HT1080 (cell line): ENCODE results near the genes MARS1, ARHGEF25 and AGAP2.

RAMPAGE:
- cytosol, long total RNA, result no peak
- long total RNA, result no peak
- nucleus, long total RNA, result no peak
These were observed 30.1 kb downstream of the LRP1 start for GRCh38 chr12:57158134-57159018.

DNA sequence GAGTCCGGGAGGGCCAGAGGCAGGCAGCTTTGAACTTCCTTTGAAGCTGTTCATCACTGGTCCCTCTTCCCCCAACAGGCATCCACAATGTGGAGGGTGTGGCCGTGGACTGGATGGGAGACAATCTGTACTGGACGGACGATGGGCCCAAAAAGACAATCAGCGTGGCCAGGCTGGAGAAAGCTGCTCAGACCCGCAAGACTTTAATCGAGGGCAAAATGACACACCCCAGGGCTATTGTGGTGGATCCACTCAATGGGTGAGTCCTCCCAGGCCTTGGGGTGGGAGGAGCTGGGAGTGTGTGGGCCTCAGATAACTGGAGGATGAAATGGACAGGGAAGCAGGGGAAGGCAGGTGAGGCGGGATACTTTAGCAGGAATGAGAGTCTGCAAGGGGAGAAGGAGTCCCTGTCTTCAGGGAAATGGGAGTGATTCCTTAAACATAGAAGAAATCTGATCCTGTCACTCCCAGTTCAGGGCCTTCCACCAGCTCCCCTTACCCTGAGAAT is 31.5 kb downstream of the LRP1 start:
RAMPAGE:
- cytosol, long total RNA, result no peak
- long total RNA, result no peak
- nucleus, long total RNA, result no peak

DNA sequence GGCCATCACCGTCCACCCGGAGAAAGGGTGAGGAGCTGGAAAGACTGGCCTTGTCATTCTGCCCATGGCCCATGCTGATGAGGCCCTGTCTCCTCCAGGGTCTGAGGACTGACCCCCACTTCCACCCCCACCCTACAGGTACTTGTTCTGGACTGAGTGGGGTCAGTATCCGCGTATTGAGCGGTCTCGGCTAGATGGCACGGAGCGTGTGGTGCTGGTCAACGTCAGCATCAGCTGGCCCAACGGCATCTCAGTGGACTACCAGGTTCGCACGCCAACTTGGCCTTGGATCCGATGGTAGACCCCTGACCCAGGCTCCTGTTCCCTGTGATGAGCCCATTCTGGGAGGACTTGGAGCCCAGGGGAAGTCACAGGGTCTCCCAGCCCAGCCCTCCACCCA is 32.4 kb upstream of the NXPH4 start:
RAMPAGE:
- cytosol, long total RNA, result no peak
- long total RNA, result no peak
- nucleus, long total RNA, result no peak

GRCh38 chr12:57184588-57185242 is 31.9 kb upstream of the NXPH4 start:
RAMPAGE:
- cytosol, long total RNA, result no peak
- long total RNA, result no peak
- nucleus, long total RNA, result no peak

DNA sequence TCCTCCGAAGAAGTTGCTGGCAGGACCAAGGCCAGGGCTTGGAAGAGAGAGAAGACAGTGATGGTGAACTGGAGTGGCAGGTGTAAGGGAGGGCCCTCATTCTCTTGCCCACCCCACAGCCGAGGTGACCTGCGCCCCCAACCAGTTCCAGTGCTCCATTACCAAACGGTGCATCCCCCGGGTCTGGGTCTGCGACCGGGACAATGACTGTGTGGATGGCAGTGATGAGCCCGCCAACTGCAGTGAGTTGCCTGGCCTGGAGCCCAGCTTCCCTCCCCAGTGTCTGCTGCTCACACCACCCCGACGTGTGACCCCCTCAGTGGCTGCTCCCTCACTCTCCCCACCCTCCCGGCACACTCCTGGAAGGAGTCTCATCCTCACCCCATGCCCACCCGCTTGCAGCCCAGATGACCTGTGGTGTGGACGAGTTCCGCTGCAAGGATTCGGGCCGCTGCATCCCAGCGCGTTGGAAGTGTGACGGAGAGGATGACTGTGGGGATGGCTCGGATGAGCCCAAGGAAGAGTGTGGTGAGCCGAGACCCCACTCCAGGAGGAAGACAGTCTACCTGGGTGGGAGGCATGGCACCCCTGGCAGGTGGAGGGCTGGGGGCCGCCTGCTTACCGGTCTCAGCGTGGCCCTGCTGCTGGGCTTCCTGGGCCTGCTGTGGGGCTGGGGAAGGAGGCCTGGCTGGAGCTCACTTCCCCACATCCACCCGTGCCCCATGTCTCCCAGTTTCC is 15.0 kb upstream of the NXPH4 start:
RAMPAGE:
- cytosol, long total RNA, result no peak
- long total RNA, result no peak
- nucleus, long total RNA, result no peak

GRCh38 chr12:57202264-57202644 is 14.3 kb upstream of the NXPH4 start:
RAMPAGE:
- cytosol, long total RNA, result no peak
- long total RNA, result no peak
- nucleus, long total RNA, result no peak

GRCh38 chr12:57210013-57210674 is 6.5 kb upstream of the NXPH4 start:
RAMPAGE:
- cytosol, long total RNA, result no peak
- long total RNA, result no peak
- nucleus, long total RNA, result no peak

DNA sequence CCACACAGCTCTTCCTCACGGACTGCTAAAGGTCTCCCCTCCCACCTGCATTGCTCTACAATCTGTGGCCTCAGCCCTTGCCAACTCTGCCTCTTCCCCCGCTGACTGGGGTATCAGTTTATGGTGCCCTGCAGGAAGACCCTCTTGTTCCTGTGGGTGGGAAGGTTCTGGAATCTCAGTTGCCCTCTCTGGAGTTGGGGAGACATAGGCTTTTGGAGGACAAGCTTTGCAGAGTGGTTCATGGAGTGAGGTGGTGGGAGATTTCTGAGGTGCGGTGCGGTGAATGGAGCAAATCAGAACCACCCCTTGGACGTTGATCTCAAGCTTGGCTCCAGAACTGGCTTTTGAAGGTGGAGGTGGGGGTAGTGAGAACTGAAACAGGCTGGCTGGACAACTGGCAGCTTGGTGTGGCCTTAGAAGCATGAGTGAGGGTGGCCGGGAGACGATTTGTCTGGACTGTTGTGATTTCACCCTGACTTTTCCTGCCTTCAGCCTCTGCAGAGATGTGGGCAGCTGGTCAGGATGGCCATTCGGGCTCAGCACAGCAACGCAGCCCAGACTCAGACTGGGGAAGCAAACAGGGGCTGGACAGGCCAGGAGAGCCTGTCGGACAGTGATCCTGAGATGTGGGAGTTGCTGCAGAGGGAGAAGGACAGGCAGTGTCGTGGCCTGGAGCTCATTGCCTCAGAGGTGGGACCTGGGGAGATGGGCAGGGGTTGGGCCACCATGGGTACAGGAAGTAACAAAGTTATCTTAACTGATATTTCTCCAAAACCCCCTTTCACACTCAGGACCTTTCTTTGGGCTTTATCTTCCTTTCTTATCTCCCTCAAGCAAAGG is 1.0 kb downstream of the SHMT2 start:
RAMPAGE:
- cytosol, long total RNA, result no peak
- long total RNA, result no peak
- nucleus, long total RNA, result no peak

DNA sequence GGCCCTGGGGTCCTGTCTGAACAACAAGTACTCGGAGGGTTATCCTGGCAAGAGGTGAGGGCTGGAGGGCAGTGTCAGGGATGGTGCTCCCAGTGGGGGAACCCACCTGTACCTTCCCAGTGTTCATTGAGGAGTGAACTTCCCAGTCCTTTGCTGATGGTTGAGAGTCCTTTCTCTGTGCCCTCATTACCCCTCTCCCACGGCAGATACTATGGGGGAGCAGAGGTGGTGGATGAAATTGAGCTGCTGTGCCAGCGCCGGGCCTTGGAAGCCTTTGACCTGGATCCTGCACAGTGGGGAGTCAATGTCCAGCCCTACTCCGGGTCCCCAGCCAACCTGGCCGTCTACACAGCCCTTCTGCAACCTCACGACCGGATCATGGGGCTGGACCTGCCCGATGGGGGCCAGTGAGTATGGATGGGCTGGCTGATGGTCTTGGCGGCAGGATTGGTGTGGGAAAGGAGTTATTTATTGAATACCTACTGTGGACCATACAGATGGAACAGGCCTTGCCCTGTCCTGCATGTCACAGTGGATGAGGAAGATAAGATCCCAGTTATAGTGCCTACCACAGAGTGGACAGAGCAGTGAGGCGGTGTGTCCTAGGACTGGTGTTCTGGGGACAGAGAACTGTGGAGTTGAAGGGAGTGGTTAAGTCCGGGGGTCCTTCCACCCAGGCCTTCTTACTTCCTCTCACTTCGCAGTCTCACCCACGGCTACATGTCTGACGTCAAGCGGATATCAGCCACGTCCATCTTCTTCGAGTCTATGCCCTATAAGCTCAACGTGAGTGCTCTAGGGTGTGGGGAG is 2.2 kb downstream of the SHMT2 start:
RAMPAGE:
- cytosol, long total RNA, result no peak
- long total RNA, result no peak
- nucleus, long total RNA, result no peak

DNA sequence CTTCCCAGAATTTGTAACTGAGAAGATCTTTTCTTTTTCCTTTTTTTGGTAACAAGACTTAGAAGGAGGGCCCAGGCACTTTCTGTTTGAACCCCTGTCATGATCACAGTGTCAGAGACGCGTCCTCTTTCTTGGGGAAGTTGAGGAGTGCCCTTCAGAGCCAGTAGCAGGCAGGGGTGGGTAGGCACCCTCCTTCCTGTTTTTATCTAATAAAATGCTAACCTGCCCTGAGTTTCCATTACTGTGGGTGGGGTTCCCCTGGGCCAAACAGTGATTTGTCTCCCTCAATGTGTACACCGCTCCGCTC is 2.5 kb downstream of the NDUFA4L2 start:
RAMPAGE:
- cytosol, long total RNA, result no peak
- long total RNA, result no peak
- nucleus, long total RNA, result no peak

GRCh38 chr12:57487595-57488213 is at the start of gene MARS1:
TSS of gene MARS1 (plus strand) at chr12:57488068.
RAMPAGE:
- cytosol, long total RNA, result start-site peak on the plus strand at chr12:57488067-57488097, 547 and 887 reads in 2 replicates
- long total RNA, result start-site peak on the plus strand at chr12:57488070-57488105, 130 reads
- nucleus, long total RNA, result start-site peak on the plus strand at chr12:57488065-57488103, 687 and 360 reads in 2 replicates

GRCh38 chr12:57516746-57517735 is 3.3 kb downstream of the DDIT3 start:
RAMPAGE:
- cytosol, long total RNA, result no peak
- long total RNA, result no peak
- nucleus, long total RNA, result no peak

DNA sequence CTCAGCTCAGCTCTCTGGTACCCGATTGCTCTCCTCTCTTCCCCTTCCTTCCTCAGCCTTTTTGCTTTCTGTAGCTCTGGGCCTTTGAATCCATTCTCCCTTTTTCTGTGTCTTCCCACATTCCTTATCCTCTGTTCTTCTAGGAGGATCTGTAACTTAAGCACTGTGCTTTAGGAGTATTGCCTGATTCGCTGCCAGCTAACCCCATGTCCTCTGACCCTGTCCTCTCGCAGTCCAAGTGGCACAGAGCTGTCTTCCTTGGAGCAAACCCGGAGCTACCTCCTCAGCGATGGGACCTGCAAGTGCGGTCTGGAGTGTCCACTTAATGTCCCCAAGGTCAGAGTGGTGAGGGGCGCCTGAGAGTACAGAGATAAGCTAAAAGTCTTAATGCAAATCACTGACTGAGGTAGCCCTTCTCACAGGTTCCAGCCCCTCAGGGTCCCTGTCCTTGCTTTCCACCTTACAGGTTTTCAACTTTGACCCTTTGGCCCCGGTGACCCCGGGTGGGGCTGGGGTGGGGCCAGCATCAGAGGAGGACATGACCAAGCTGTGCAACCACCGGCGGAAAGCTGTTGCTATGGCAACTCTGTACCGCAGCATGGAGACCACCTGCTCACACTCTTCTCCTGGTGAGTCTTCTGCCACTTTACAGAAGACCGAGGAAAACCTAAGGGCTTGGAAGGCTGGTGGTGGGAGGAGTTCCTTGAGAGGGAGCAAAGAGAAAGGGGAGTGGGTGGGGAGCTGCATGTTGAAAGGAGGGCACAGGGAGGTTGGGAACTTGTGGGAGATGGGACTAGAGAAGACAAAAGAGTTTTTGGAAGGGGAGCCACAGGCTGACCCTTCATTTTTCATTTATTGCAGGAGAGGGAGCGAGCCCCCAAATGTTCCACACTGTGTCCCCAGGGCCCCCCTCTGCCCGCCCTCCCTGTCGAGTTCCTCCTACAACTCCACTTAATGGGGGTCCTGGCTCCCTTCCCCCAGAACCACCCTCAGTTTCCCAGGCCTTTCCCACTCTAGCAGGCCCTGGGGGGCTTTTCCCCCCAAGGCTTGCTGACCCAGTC is 2.2 kb downstream of the MBD6 start:
RAMPAGE:
- cytosol, long total RNA, result no peak
- long total RNA, result no peak
- nucleus, long total RNA, result no peak

RAMPAGE:
- cytosol, long total RNA, result no peak
- long total RNA, result no peak
- nucleus, long total RNA, result no peak
These were observed 766 bp upstream of the DTX3 start for GRCh38 chr12:57603807-57604309.

RAMPAGE:
- cytosol, long total RNA, result no peak
- long total RNA, result no peak
- nucleus, long total RNA, result no peak
These were observed 755 bp downstream of the DTX3 start for GRCh38 chr12:57604965-57606193.

GRCh38 chr12:57611019-57612189 is at the start of gene ARHGEF25:
TSS of gene ARHGEF25 (plus strand) at chr12:57611435.
RAMPAGE:
- cytosol, long total RNA, result no peak
- long total RNA, result no peak
- nucleus, long total RNA, result no peak

GRCh38 chr12:57727389-57728133 is 11.0 kb downstream of the AGAP2 start:
RAMPAGE:
- cytosol, long total RNA, result no peak
- long total RNA, result no peak
- nucleus, long total RNA, result no peak

RAMPAGE:
- cytosol, long total RNA, result no peak
- long total RNA, result no peak
- nucleus, long total RNA, result no peak
These were observed at the start of gene AGAP2 for GRCh38 chr12:57738574-57739764. TSS of gene AGAP2 (minus strand) at chr12:57738742.

GRCh38 chr12:57741023-57741703 is 2.6 kb upstream of the AGAP2 start:
RAMPAGE:
- cytosol, long total RNA, result no peak
- long total RNA, result no peak
- nucleus, long total RNA, result no peak

DNA sequence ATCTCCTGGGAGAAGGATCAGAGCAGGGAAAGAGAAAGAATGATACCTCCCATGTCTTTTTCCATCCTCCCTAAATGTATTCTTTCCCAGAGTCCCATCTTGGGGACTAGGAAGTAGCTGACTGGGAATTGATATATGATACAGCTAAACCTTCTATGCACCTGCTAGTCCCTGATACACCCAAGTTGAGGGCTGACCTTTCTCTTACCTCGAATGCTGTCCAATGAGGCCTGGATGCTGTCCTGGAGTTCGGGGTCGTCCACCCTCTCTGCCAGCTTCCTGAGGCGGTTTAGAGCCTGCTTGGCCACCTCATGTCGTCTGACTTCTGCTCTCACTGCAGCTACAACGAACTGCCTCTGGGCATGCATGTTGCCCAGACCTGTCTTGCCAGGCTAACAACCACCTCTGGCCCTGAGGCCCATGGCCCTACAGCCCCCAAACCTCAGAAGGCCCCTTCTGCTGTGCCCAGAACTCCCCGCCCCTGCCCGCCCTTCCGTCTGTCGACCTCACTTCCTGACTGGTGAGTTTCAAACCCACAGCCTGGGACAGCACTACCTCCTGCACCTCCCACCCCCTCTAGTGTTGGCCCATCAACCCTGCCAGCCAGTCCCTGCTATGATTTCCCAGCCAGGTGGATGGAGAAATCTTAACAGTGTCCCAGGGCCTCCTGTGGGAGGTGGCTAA is 3.0 kb upstream of the TSPAN31 start:
RAMPAGE:
- cytosol, long total RNA, result no peak
- long total RNA, result no peak
- nucleus, long total RNA, result no peak